Cerebral cortex (tissue), 2 donors: Measurements from ENCODE around the genes NEUROD4, OR6C3, RAB5B, RPL41 and CS.

DNA sequence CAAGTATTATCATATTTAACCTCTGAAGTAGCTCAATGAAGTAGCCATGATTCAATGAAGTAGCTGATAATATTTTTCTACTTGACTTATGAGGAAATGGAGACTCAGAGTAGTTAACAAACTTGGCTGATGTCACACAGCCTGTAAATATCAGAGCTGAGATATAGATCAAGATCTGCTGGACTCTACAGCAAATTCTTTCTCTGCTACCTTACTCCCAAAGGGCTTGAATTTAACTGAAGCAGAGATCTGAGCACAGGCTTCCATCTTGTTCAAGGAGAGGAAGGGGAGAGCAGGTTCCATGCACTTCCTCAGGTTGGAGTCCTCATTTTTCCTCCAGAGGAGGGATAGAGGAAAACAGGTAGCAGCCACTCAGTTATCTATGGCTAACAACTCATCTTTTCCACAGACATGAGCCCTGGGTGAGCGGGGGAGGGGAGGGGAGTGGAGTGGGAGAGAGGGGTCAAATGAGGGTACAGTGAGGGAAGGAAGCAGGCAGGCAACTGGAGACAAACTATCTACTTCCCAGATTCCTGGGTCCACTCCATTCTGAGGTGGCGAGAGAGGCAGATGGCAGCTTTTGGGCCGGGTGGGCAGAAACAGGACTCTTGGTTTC is 2.4 kb upstream of the ZNF385A start:
- PRO-cap, 2 experiments, result no peak in any of the 2 experiments

DNA sequence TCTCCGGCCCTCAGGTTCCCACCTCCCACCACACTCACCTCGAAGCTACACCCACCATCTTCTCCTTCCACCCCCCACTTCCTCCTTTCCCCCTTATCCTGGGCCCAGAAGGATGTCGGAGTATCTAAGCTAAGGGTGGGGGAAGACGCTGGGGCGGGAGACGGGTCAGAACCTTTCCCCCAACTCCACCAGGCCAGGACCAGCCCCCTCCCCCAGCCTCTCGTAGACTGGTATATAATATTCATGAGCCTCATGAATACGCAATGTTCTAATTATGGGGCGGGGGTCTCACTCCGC is 6.1 kb upstream of the ZNF385A start:
- PRO-cap, 2 experiments, result no peak in any of the 2 experiments

GRCh38 chr12:54391001-54391970 is 6.8 kb upstream of the ZNF385A start:
- PRO-cap, 2 experiments, result peak in 1 of 2 experiments; most common plus-strand start chr12:54391498 (in 1); most common minus-strand start chr12:54391307 (in 1)

GRCh38 chr12:54404125-54404527 is 14.9 kb downstream of the ITGA5 start:
- PRO-cap, 2 experiments, result no peak in any of the 2 experiments

GRCh38 chr12:54522928-54523844 is 25.6 kb downstream of the NCKAP1L start:
- PRO-cap, 2 experiments, result no peak in any of the 2 experiments

GRCh38 chr12:55019486-55020227 is at the start of gene NEUROD4:
Gene NEUROD4 (plus strand): TSS chr12:55019974.
- PRO-cap, 2 experiments, result peak in 1 of 2 experiments; most common plus-strand start chr12:55019974 (in 1)

DNA sequence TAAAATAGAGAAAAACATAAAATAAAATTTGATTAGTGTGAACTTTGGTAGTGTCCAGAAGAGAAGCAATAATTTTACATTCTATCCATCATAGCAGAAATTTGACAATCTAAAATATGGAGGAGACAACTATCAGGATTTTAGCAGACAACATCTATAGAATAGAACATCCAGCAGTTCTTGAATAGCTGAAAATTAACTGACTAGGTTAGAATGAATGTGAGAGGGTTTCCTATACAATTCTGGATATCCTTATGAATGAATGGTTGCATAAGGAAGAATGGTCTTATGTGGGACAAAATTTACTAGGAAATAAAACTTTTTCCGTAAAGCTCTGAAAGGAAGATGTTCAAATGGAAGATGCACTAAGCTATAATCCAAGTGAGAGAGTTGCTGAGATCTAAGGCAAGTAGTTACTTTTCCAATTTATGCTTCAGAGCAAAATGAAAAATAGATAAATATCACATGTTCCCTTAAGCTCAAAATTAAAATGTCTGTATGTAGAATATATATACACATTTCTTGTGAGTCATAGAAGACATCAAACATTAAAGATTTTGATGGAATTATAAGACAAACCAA is at the start of gene OR6C3:
OR6C3 (plus strand) TSS at position 344 of the 582 bp plus-strand sequence.
- PRO-cap, 2 experiments, result no peak in any of the 2 experiments

DNA sequence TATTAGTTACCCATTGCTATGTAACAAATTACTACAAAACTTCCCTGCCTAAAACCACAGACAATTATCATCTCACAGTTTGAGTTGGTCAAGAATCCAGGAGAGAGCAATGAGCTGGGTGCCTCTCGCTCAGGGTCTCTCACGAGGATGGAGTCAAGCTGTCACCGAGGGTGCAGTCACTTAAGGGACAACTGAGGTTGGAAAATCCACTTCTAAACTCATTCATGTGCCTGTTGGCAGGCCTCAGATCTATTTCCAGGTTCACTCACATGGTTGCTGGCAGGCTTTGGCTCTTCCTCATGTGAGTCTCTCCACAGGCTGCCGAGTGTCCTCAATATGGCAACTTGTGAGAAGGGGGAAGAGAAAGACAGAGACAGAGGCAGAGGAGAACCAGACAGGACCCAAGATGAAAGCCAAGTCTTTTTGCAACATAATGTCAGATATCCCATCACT is 10.6 kb upstream of the OR10P1 start:
- PRO-cap, 2 experiments, result no peak in any of the 2 experiments

DNA sequence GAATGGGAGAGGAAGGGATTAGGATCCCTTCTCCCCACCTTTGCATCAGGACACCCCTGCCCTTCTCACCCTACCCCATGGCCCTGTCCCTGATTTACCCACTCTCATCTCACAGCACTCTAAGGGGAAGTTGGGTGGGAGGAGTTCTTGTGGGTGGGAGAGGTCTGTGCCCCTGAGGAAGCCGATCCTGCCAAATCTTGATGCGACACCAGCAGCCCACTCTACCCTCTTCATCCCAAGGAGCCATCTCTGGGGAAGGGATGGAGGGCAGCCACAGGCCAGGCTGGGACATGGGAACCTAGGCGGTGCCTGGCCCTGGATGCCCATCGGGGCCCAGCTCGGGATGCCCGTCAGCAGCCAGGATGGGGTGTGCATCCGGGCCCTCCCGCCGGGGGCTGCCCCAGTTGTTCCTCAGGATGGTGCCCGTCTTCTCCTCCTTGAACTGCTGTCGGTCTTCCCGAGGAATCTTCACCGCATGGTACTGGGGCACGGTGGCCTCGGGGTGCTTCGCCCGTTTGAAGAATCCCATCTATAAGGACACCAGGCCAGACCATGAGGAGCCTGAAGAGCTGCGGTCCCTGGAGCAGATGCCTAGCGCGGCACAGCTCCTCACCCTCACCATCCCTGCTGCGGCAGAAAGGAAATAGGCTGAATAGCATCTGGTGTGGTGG is 3.4 kb downstream of the METTL7B start:
- PRO-cap, 2 experiments, result no peak in any of the 2 experiments

- PRO-cap, 2 experiments, result no peak in any of the 2 experiments
Observed at GRCh38 chr12:55696664-55697383, 10.9 kb downstream of the ITGA7 start.

DNA sequence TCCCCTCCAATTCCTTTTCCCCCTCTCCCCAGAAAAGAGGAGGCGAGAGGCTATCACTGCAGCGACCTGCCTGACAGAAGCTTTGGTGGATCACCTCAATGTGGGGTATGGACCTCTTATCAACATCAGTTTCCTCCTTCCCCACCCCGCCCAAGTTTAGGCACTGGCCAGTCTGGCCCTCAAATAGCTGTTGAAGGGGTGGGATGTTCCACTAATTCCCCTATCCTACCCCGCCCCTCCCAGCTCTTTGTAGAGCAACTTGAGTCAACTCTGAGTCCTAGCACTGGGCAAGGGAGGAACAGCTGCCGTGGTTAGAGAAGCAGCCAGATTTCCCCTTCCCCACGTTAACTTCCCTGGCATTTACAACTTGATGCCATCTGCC is 1.0 kb downstream of the BLOC1S1 start:
- PRO-cap, 2 experiments, result peak in 1 of 2 experiments; most common plus-strand start position 273 of the sequence (in 1); most common minus-strand start position 184 of the sequence (in 1)

DNA sequence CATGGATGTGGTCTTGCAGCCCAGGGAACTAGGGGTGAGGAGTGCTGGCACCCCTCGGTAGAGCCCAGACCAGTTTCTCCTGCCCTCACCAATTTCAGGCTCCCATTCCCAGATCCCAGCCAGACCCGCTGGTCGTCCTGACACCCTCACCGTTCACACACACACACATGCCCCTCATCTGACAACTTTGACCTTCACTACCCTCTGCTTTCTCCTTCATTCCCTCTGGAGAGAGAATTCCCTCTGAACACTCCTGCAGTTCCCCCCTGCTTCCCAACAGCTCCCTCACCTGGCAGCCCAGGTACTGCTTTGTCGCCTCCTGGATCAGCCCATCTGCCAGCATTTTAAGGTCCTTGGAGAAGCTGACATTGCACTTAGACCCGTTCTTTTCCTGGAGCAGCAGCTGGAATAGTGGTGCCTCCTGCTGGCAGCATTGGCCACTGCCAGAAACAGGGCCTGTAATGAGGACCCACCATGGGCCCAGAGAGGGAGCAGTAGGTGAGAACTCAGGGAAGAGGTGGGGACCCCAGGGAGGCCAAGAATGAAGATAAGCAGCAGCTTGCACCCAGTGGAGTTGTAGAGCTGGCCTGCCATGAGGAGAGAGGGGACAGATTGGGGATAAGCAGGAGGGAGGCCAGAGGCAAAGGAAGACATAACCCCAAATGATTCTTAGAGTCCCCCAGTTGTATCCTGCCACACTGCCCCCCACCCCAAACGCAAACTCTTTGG is 5.8 kb upstream of the GDF11 start:
- PRO-cap, 2 experiments, result no peak in any of the 2 experiments

DNA sequence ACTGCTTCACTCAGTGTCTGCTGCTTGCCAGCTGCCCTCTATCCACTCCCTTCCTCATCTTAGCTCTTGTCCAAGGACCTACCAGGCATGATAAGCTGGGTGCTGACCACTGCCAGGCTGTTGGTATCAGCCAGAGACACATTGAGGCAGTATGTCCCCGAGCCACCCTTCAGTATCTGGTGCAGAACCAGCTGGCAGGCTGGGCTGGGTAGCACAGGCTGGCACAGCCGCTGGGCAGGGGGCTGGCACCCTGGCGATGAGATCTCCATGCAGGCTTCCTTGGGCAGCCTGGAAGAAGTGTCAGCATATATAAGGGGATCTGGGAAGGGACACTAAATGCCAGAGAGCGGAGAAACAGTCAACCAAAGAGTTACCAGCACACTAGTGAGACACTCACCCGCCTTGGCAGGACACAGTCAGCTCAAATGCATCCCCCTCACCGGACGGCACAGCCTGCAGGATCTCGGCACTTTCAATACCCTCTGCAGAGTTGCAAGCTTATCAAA is 10.4 kb downstream of the PMEL start:
- PRO-cap, 2 experiments, result no peak in any of the 2 experiments

DNA sequence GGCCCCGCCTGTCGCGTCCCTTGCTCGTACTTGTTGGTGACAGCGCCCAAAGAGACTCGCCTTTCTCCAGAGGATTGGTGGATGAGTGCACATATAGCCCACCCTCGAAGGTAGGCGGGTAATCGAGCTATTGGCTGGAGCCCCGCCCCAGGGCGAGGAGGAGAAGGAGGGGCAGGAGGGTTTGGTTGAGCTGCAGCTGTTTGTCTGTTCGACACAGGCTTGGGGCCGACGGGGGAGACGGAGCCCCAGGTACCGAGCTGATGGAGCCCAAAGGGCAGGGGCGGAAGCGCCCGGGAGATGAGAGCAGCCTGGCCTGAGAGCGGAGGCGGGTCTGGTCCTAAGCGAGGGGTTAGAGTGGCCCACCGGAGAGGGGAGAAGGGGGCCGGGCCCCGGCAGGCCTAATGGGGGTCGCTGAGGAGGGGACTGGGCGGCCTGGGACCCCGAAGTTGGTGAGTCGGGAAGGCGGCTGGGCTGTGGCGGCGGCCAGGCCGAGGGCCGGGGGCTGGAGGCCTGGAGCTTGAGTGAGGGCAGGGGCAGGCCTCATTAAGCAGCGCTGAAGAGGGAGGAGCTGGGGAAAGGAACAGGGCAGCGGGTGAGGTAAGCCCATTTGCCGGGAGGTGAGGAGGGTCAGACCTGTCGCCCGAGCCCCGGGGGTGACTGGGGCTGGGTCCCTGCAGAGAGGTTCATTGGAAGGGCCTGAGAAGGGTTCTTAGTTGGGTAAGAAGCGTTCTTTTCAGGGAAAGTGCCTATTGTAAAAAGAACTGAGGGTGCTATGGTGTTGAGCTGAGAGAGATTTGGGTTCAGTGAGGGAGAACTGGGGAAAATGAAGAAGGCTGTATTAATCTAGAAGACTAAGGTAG is at the start of gene RAB5B:
RAB5B (plus strand) TSS at position 188 of the 860 bp plus-strand sequence.
- PRO-cap, 2 experiments, result peak in 2 of 2 experiments; most common plus-strand start position 69 of the sequence (in 1)

DNA sequence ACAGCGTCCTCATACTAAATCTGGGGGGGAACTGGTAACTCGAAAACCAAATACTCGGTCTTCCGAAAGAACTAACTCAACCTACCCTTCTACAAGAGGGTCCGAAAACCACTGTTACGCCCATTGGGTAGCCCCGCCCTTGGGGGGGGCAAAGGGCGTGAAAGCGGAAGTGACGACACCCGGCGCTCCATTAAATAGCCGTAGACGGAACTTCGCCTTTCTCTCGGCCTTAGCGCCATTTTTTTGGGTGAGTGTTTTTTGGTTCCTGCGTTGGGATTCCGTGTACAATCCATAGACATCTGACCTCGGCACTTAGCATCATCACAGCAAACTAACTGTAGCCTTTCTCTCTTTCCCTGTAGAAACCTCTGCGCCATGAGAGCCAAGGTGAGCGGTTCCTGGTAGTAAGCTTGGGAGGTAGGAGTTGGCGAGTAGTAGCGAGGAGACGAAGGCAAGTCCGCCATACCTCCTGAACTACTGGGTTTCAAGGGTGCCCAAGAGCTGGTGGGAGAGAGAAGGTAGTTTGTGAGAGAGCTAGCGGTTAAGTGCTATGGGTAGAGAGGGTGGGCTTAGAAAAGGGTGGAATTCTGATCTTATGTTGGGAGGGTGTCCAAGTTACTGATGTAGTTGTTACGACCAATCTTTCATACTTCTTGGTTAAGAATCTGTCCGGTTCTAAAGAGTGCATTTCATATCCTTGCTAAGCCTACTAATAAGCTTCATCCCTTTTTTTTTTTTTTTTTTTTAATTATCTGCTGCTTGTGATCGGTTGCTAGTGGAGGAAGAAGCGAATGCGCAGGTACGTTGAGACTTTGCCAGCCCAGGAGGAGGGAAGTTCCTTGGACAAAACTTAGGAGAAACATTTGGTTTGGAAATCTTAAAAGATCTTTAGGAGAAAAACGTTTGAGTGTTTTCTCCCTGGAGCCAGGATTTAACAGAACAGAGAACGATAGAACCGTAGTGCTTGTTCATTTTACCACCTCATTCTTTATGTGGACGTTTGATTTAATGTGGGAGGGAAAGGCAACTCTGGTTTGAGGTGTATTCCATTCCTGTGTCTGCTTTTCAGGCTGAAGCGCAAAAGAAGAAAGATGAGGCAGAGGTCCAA is at the start of gene RPL41:
RPL41 (plus strand) TSS at position 221 of the 1,108 bp plus-strand sequence.
- PRO-cap, 2 experiments, result peak in 1 of 2 experiments; most common plus-strand start position 221 of the sequence (in 1)

DNA sequence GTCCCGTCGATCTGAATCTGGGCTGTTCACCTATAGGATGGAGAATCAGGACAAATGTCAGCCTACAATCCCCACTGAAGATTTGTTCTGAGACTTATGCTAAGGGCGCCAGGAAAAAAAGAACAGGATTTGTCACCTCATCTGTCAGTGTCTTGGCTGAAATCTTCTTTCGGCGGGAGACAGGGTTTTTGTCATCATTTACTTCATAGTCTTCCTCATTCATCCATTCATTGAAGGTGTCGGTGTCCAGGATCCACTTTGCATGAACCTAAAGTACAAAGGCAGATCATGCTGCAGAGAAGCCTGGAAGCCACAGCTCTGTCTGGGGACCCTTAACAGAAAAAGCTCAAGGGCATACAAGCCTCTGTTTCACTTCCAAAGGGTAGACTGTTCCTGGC is 7.7 kb downstream of the SMARCC2 start:
- PRO-cap, 2 experiments, result no peak in any of the 2 experiments

DNA sequence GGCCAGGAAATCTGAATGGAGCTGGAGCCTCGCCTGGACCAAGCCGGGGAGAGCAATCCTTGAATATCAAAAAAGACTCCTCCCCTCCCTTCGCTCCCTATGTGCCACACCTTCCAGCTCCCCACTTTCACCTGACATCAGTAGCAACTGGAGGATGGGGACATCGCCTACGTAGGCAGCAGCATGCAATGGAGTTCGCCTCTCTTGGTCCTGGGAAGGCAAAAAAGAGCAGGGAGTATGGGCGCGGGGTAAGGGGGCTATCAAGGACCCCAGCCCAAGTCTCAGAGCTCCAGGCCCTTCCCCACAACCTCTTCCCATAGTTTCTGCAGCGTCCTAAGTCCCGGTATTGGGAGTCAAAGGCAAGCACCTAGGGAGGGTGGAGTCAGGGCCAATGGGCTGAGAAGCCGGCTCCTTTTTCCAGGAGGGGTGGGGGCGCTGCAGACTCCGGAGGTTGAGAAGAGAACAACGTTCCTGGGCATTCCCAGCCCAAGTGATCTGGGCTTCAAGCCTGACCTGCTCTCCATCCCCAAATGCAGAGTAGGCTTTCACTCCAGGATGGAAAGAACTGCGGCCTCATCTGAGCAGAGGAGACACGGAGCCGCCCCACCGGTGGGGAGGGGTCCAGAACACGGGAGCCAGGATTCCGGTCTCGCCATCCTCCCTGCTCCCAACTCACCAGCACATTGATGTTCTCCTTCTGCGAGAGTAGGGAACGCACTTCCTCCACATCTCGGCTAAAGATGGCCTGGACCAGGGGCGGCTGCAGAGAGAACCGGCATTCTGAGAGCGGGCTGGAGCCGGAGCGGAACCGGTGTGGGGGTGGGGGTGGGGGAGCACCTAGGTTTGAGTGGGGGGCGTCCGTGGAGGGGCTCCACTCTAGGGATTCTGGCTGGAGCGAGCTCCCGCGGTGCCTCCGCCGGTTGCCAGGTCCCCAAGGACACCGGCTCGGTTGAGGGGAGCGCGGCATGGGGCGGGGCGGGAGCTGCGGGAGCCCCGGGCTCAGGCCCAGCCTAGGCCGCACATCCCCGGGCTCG is 715 bp downstream of the ANKRD52 start:
- PRO-cap, 2 experiments, result peak in 1 of 2 experiments; most common plus-strand start position 440 of the sequence (in 1)

GRCh38 chr12:56299753-56300454 is at the start of gene CS:
Gene CS (minus strand): TSS chr12:56300330.
- PRO-cap, 2 experiments, result peak in 1 of 2 experiments; most common plus-strand start chr12:56299885 (in 1); most common minus-strand start chr12:56299787 (in 1)

GRCh38 chr12:56322894-56323736 is 7.3 kb upstream of the CNPY2 start:
- PRO-cap, 2 experiments, result no peak in any of the 2 experiments

GRCh38 chr12:56364553-56364962 is 1.9 kb upstream of the APOF start:
- PRO-cap, 2 experiments, result no peak in any of the 2 experiments